ENCODE results near the genes FAM117B, WDR12, RAPH1, CD28 and PARD3B.

GRCh38 chr2:202609669-202610200 is 25.0 kb upstream of the FAM117B start:
- PRO-cap, 2 experiments = no peak in any of the 2 experiments

DNA sequence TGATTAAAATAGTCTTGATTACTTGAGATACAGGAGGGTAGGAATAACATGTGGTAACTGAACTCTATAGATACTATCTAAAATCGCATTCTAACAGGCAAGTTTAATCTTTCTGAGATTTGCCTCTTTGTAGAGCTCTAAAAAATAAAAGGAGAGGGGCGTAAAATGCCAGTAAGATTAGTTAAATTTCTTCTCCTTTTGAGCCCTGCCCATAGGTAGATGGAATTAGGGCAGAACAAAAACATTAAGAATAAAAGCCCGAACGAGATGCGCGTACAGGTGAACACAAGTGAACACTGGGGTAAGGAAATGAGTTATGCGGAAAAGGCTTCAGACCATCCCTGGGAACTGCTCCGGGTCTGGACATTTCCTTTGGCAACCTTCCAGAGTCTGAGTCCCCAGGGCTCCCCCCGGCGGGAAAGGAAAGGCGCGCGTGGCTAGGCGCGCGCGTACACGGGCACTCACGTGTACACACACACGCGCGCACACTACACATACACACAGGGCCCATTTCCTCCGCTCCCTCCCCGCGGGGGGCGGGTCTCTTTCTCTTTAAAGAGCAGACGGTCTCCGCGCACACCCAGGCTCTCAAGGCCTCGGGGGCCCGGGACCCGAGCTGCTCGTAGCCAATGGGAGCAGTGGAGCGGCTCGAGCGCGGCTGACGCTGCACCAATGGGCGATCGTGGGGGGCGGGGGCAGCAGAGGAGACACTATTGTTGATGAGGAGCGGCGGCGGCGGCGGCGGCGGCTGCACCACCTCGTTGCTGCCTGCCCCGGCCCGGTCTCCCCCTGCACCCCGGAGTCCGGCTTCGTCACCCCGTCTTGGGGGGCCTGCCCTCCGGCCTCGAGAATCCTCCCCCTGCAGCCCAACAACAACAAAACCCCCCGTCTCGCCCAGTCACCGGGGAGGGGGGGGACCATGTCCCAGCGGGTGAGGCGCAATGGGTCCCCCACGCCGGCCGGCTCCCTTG is at the start of gene FAM117B:
Gene FAM117B, plus strand, starts transcription at position 701 of the 971 bp plus-strand sequence.
- PRO-cap, 2 experiments = peak in 2 of 2 experiments; most common plus-strand start position 701 of the sequence (in 2); most common minus-strand start position 514 of the sequence (in 1)

DNA sequence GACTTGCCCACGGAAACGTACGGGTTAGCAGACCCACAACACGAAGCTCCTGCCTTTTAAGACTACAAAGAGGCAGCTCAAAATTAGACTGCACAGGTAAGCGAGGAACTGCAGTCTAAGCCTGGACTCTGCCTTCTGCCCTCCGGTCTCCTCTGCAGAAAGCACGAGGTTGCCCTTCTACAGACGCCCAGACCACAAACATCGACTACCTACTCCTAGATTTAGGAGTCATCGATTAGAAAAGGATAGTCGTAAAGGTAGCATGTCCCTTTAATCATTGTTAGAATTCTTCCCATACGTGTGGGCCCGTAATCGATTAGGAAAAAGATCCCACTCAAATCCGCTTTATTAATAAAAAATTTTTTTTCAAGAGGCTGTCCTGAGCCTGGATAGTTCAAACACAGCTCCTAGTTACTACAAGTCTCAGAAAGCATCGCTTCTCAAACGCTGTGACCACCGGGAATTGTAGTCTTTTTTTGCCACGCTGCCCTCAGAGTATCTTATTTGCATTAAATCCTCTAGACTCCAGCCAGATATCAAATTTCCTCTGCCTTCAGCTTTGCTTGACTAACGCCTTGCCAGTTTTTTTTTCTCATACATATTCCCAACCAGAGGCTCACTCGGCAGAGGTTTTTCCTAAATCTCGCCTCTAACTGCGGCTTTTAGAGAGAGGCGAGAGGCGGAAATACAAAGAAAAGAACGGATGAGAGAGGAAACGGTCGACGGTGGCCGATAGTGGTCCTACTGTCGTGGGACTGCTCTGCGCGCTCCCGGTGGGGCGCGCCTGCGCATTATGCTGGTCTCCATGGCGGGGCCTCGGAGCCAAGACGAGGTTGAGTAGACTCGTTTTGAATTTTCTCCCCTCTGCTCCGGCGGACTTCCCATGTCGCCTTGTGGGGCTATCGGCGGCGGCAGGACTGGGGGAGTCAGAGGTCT is at the start of gene WDR12:
Gene WDR12, minus strand, starts transcription at position 181 of the 936 bp plus-strand sequence.
- PRO-cap, 2 experiments = peak in 2 of 2 experiments; most common plus-strand start position 787 of the sequence (in 2); most common minus-strand start position 664 of the sequence (in 2)

GRCh38 chr2:203275720-203276555 is 37.1 kb downstream of the CYP20A1 start:
- PRO-cap, 2 experiments = no peak in any of the 2 experiments

DNA sequence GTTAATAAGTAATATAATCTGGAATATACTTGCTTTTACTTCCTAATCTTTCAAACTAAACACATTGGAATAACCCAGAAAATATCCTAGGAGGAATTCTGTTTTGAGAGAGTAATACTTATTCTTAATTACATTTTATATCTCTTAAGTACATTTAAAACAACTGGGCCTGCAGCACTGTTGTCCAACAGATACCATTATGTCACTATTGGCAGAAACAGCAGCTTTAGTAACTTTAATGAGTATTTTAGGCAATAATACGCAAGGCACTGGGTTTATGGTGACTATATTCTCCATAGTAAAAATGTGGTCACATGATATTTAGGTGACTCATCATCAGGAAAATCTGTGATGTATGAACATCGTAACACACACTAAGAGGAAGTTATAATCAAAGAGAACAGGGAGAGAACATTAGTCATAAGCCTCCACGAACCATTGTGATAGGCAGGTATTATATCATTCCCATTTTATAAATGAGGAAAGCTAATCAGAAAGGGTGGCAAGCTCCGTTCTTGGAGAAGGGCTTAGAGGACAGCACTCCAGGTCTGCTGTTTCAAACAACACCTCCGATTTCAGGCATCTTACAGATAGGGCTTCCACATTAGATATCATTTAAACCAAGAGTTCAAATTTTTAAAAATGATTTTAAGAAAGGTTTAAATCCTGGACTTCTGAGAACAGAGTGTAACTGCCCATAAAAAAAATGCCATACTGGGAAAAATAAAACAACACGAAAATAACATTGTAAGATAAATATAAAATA is 36.9 kb downstream of the RAPH1 start:
- PRO-cap, 2 experiments = no peak in any of the 2 experiments

DNA sequence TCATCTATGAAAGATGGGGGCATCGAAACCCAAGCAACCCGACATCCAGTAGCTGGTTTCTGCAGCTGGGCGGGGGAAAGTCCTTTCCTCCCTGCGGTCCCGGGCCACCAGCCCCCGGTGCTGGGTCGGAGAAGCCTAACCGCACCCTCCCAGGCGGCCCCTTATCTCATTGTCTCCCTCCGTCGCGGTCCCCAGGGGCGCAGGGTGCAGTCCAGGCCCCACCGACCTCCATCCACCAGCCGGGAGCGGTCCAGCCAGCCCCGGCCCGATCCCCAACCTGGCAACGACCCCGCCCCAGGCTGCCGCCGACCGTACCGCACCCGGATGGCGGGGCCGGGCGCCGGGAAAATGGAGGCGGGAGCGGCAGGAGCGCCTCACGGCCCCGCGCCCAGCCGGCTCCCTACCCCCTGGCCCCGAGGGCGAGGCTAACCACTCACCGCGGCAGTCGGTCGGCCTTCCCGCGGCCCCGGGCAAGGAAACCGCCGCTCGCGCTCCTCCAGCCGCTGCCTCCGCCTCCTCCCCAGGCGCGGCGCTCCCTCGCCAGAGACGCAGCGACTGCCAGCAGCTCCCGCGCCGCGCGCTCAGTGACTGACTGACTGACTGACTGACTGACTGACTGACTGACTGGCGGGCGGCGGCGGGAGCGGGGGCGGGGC is at the start of gene RAPH1:
Gene RAPH1, minus strand, starts transcription at position 628 of the 656 bp plus-strand sequence.
- PRO-cap, 2 experiments = no peak in any of the 2 experiments

DNA sequence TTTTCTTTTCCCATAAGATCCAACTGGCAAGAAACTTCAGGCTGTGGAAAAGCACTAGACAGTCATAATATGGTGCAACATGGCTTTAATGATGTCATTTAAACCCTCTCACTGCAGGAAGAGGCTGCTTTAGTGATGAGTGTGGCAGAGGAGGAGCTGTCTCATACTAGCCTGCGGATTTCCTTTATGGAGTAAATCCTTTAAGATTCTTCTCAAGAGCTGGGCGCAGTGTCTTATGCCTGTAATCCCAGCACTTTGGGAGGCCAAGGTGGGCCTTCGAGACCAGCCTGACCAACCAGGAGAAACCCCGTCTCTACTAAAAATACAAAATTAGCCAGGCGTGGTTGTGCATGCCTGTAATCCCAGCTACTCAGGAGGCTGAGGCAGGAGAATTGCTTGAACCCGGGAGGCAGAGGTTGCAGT is 83.2 kb upstream of the CD28 start:
- PRO-cap, 2 experiments = no peak in any of the 2 experiments

DNA sequence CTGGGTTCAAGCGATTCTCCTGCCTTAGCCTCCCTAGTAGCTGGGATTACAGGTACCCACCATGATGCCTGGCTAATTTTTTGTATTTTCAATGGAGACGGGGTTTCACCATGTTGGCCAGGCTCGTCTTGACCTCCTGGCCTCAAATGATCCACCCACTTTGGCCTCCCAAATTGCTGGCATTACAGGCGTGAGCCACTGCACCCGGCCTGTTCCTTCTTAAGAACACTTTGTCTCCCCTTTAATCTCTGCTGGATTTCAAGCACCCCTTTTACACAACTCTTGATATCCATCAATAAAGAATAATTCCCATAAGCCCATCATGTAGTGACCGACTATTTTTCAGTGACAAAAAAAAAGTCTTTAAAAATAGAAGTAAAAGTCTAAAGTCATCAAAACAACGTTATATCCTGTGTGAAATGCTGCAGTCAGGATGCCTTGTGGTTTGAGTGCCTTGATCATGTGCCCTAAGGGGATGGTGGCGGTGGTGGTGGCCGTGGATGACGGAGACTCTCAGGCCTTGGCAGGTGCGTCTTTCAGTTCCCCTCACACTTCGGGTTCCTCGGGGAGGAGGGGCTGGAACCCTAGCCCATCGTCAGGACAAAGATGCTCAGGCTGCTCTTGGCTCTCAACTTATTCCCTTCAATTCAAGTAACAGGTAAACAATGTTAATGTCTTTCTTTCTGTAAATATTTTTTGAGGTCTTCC is at the start of gene CD28:
Gene CD28, plus strand, starts transcription at position 549 of the 708 bp plus-strand sequence.
- PRO-cap, 2 experiments = no peak in any of the 2 experiments

DNA sequence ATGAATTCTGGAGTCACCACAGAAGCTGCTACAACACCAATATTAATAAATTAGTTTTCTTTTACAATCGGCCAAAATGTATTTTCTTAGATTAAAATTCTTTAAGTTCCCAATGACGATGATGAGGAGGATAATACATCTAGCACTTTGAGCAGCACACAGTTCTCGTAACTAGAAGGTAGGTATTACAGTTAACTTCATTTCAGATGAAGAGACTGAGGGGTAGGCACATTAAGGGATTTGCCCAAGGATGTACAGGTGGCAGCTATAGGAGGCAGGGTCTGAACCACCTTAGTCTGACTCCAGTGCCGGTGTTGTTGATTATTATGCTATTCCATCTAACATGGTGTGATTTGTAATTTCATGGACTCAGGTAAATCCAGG is 1.0 kb downstream of the CD28 start:
- PRO-cap, 2 experiments = no peak in any of the 2 experiments

- PRO-cap, 2 experiments = no peak in any of the 2 experiments
These were observed 2.5 kb upstream of the ICOS start for GRCh38 chr2:203933887-203934712.

DNA sequence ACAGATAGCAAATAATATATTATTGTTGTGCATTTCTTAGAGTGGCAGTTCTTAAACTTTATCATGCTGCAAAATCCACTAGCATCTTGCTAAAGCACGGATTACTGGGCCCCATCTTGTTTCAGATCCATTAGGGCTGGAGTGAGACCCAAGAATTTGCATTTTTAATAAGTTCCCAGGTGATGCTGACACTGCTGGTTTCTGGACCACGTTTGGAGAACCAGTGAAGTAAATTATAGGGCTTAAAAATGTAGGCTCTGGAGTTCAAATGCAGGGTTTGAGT is 46.5 kb upstream of the PARD3B start:
- PRO-cap, 2 experiments = no peak in any of the 2 experiments

GRCh38 chr2:204545158-204545563 is at the start of gene PARD3B:
PARD3B (plus strand) TSS chr2:204545475.
- PRO-cap, 2 experiments = peak in 2 of 2 experiments; most common plus-strand start chr2:204545179 (in 2); most common minus-strand start chr2:204545206 (in 1)

- PRO-cap, 2 experiments = no peak in any of the 2 experiments
These were observed 38.4 kb downstream of the PARD3B start for GRCh38 chr2:204583637-204584082.

DNA sequence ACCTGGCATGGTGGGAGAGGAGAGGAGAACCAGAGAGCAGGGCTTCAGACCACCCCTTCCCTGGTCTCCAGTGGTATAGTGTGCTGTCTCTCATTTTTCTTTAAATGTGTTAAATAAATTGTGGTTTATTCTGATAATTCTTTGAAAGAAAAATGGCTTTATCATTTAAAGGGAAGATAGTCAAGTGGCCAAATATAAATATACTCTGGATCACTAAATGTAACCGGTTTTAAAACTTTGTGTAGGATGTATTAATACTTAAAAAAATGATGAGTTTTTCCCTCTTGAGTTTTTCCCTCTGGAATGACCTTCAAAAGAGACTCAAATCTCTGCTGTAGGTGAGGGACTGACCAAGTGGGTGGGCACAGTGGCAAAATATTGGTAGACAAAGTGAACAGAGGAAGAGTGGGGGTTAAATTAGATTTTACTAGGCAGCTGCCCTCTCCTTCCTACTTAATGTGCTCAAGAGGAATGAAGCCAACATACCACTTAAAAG is 360.1 kb downstream of the PARD3B start:
- PRO-cap, 2 experiments = no peak in any of the 2 experiments

DNA sequence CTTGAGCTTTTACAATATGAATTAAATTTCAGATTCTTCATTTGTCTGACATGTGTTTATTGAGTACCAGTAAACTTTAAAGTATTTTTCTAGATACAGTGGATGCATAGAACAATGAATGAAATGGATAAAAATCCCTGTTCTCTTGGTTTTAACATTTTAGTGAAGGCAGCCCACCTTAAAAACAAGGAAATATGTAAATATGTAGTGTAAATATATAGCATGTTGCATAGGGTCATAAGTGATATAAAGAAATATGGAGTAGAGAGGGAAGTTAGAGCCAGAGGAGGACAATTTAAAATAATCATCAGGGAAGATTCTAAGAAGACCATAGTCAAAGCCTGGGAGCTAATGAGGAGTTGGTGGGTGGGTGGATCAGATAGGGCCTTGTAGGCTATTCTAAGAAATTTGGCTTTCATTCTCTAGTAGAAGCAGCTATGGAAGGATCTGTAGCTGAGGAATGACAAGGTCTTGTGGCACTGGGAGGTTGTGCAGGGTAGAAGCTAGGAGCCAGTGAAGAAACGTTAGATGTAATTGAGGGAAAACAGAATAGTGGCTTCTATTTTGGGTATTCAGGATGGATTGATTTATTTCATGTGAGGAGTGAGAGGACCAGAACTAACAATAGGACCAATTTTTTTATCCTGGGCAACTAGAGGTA is 371.7 kb downstream of the PARD3B start:
- PRO-cap, 2 experiments = no peak in any of the 2 experiments

- PRO-cap, 2 experiments = no peak in any of the 2 experiments
These were observed 376.8 kb downstream of the PARD3B start for GRCh38 chr2:204922020-204922605.

GRCh38 chr2:205660715-205661250 is 21.5 kb upstream of the NRP2 start:
- PRO-cap, 2 experiments = no peak in any of the 2 experiments

GRCh38 chr2:205683361-205683584 is 972 bp downstream of the NRP2 start:
- PRO-cap, 2 experiments = no peak in any of the 2 experiments

DNA sequence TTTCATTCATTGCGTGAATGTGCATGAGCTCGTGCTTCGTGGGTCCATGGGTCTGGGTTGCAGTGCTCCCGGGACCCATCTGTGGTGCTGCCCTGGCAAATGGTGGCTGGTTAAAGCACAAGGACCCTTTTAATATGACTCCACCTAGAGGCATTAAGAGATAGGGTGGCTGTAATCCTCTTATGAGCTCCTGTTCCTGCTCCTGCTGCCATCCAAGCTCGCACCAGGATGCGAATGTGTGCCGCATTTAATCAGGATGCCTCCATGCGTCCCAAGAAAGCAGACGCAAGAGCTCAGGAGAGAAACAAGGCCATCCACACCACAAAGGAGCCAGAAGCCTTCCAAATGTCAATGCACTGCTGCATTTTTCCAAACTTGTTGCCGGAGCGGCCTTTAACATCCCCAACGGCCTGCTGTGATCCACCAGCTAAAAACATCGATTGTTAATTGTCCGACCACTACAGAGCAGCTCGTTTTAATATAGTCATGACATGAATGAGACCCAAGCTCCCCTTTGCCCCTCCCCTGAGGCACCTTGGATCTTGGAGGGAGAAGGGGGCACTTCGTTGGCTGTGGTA is 39.2 kb downstream of the NRP2 start:
- PRO-cap, 2 experiments = no peak in any of the 2 experiments

DNA sequence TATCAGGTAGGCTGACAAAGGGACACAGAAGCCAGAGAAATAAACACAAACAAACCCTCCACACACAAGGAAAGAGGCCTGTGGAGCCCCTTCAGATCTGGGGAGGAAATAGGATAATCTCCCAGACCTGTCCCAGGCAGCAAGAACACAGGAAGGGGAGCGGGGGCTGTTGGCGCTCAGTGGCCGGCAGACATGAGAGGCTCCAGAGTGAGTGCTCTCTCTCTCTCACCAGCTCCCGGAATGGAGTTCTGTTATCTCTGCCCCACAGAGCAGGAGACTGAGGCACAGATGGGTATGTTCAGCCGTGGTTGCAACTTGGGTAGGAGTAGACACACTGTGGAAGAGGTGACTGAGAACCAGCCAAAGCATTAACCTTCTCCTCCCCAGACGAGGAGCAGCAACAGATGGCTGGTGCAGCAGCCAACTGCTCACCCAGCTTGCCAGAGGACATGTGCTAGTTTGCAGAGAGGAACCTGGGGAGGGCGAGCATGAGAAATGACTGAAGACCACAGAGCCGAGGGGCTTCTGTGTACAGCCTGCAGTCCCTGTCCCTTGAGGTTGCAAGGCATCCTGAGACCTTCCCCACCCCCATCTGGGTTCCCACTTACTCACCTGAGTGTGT is 82.0 kb downstream of the NRP2 start:
- PRO-cap, 2 experiments = no peak in any of the 2 experiments